Glomerular endothelial cell (primary cell): ENCODE data around the genes MLANA and IL33.

- RAMPAGE, long total RNA: no peak
Observed at GRCh38 chr9:5326821-5327207, 12.9 kb downstream of the RLN1 start.

GRCh38 chr9:5438754-5439309 is 1.1 kb upstream of the PLGRKT start:
- RAMPAGE, long total RNA: no peak

DNA sequence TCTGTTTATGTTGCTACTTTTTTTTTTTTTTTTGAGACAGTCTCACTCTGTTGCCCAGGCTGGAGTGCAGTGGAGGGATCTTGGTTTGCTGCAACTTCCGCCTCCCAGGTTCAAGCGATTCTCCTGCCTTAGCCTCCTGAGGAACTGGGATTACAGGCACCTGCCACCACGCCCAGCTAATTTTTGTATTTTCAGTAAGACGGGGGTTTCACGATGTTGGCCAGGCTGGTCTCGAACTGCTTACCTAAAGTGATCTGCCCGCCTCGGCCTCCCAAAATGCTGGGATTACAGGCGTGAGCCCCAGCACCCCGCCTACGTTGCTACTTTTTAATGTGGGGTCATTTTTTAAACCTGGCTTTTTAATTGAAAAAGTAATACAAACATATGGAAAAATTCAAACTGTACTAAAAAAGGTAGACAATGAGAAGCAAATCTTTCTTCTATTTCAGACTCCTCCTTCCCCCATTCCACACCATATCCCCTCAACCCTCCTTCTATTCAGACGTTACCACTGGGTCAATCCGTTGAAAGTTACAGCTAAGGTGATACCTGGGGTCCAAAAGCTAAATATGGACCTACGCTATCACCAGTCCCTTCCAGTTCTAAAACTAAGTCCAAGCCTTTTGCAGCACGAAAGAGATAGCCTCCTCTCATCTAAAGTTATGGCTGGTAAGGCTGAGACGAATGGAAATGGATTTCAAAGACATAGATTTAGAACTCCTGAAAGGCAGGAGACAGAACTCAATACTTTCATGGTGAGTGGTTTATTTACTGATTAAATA is 1.0 kb upstream of the RIC1 start:
- RAMPAGE, long total RNA: no peak

- RAMPAGE, long total RNA: no peak
Observed at GRCh38 chr9:5890780-5891236, at the start of gene MLANA. Gene MLANA, plus strand, starts transcription at chr9:5890889.

DNA sequence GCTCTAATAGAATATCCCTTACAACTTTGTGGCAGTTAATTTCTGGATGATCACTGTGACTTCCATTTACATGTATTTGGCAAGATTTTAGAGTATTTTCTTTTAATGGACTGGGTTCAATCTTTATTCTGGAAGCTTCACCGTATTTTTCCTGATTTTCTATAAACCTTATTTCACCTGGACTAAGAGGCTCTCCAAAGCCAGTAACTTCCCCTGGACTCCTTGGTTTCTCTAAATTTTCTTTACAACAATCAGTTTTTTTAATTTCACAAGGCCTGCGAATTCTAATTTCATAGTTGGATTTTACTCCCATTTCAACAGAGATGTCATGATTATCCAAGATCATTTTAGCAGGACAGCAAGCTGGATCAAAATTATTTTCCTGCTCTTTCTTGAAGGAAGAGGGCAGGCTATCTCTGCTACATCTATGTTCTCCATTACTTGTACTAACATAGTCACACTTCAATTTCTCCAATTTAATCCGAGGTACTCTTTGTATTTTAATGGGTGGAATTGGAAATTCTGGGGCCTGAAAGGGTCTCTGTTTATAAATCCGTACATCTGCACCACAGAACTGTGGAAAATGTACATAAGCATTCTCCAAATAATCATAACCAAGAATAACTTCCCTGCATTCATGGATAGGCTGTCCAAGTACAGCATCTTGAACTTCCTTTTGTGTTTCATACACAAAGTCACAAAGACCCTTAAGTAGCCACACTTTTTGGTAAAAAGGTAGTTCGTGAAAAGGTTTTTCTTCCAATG is 39.9 kb downstream of the KIAA2026 start:
- RAMPAGE, long total RNA: no peak

GRCh38 chr9:6007030-6007198 is 1.4 kb downstream of the KIAA2026 start:
- RAMPAGE, long total RNA: no peak

GRCh38 chr9:6029536-6030131 is 14.2 kb upstream of the RANBP6 start:
- RAMPAGE, long total RNA: no peak

- RAMPAGE, long total RNA: no peak
Observed at GRCh38 chr9:6215505-6215939, at the start of gene IL33. Gene IL33, plus strand, starts transcription at chr9:6215807.

- RAMPAGE, long total RNA: no peak
Observed at GRCh38 chr9:6216906-6217258, 1.3 kb downstream of the IL33 start.

DNA sequence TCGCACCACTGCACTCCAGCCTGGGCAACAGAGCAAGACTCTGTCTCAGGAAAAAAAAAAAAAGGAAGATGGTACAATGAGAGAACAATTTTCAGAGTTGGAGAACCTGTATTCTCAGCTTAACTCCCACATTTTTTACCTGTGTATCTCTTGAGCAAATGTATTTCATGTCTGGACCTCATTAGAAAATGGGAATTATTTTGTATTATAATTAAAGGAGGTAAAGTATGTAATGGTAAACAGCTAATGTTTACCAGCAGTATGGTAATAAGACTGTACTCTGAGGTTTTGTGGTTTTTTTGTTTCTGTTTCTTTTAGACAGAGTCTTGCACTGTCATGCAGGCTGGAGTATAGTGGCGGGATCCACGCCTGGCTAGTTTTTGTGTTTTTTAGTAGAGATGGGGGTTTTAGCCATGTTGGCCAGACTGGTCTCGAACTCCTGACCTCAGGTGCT is 16.1 kb downstream of the UHRF2 start:
- RAMPAGE, long total RNA: no peak

DNA sequence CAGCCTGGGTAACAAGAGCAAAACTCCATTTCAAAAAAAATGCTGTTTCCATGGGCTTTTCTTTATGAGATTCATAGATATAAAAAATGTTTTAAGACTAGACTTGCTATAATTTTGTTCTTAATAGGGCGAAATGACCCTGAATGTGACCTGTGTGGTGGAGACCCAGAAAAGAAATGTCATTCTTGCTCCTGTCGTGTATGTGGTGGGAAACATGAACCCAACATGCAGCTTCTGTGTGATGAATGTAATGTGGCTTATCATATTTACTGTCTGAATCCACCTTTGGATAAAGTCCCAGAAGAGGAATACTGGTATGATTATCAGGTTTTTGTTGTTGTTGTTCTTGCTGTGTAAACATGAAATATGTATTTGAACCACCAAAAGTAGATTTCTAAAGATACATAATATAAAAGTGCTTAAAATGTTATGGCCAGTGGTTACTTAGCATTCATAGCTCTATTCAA is 64.5 kb downstream of the UHRF2 start:
- RAMPAGE, long total RNA: no peak

- RAMPAGE, long total RNA: no peak
Observed at GRCh38 chr9:6605145-6605613, 40.4 kb downstream of the GLDC start.

GRCh38 chr9:7976217-7976733 is 176.7 kb upstream of the DMAC1 start:
- RAMPAGE, long total RNA: no peak

GRCh38 chr9:8961345-8961746 is 1161.8 kb upstream of the DMAC1 start:
- RAMPAGE, long total RNA: no peak

- RAMPAGE, long total RNA: no peak
Observed at GRCh38 chr9:12882235-12882591, 107.4 kb downstream of the LURAP1L start.

GRCh38 chr9:13265126-13265325 is 14.5 kb downstream of the MPDZ start:
- RAMPAGE, long total RNA: no peak

- RAMPAGE, long total RNA: no peak
Observed at GRCh38 chr9:13491940-13492381, 212.5 kb upstream of the MPDZ start.

DNA sequence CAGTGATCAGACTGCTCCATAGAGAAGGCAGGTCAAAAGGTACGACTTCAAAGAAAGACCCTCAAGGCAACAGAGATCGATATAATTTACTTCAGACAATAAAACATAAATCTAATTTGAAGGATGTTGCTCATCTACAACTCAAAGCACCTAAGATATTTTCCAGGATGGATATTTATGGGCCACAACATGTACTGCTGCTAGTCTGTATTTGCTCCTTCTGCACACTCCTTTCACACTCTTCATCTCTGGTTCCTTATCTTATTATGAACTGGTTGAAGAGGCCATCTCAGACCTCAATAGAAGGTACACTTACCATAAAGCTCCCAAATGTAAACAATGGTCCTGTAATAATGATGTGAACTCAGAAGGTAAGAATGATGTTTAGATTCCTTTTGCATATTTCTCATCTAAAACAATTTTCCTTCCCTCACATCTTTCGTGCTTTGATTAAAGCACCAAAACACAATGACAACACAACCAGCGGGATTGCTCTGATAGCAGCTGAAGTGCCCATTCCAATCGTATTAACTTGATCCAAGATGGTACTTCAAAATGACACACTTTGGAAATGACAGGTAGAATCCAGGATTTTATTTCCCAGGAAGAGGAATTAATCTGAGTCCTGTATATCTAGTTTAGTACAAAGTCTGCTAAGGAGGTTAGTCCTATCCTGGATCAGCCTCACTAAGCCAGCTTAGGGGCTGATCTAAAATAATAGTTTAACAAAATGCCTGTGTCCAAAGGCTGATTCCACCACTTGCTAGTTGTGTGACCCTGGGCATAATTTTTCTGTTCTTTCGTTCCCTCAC is 34.3 kb downstream of the NFIB start:
- RAMPAGE, long total RNA: no peak

DNA sequence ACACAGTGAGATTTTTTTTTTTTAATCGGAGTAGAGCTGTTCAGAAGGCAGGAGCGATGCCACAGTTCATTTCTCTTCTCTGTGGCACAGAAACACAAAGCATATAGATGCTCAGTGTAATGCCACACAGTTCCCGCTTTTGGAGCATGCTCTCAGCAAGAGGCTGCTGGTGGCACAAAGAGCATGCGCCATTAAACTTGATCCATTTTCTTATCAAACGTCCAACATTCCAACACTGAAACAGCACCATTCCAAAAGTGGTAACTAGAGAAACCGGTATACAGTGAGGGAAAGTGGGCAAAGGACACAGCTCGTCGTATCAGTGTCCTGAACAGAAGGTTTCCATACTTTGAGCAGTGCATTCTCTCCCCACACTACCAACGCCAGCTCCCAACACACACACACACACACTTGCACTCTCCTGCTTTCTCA is 6.0 kb downstream of the NFIB start:
- RAMPAGE, long total RNA: no peak

DNA sequence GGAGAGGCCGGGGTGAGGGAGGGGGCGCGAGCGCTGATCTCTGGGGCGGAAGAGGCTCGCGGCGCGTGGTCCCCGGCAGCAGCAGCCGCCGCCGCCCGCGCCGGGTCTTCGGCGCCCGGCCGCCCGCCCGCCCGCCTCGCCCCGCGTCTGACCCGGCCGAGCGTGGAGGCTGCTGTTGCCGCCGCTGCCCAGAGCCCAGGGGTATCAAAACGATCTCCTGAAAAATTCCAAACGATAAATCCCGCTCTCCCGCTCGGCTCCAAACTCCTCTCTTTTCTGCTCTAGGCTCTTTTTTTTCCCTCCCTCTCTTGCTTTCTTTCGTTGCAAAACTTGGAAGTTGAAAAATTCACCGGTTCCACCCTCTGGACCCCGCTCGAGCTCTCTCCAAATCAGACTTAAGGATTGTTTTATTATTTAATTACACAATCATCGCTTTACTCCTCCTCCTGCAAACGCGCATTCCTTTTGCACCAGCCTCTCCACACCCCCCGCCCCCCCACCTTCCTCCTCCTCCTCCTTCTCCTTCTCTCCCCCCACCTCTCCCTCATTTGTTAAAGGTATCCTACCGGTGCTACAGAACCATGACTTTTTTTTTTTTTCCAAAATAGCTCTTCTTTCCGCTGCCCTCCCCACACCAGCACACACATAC is 389 bp upstream of the NFIB start:
- RAMPAGE, long total RNA: no peak